Esophagus muscularis mucosa (tissue), 4 donors: ENCODE measurements around the gene MDM1.

DNA sequence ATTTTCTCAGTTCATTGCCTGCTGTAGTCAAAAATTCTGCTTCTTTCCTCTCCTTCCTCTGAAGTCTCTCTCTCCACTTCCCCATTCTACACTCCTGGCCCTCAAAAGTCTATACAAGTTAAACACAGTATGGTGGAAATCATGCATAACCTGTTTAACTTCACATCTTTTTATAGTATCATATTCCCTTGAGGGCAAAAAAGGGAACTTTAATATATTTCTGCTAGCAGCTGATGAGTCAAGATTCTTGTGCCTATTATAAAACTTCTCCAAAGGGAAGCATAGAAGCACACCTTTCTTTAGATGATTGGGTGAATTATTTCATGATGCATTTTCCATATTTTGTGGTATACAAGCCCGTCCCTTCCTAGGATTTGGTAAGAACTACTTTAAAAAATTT, 16.6 kb downstream of the GRIP1 start:
- PRO-cap = no peak
- RAMPAGE, long total RNA, 4 experiments = no peak in any of the 4 experiments

DNA sequence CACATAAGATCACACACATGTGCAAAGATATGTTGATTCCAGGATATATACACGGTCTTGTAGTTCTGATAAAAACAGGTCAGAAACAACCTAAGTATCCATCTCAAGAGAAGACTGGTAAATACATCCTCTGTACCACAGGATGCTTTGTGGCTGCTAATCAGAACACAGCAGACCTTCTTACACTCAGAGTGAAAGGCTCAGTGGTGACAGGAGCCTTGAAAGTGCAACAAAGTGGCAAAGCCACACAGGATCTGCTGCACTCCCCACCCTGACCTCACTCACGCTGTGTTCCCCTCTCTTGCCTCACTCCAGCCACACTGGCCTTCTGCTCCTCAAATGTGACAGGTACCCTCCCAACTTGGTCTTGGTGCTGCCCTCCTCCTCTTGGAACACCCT, 98.1 kb upstream of the GRIP1 start:
- PRO-cap = no peak
- RAMPAGE, long total RNA, 4 experiments = no peak in any of the 4 experiments

- PRO-cap = no peak
- RAMPAGE, long total RNA, 4 experiments = no peak in any of the 4 experiments
Measured at GRCh38 chr12:66909223-66909613, 230.3 kb upstream of the GRIP1 start.

DNA sequence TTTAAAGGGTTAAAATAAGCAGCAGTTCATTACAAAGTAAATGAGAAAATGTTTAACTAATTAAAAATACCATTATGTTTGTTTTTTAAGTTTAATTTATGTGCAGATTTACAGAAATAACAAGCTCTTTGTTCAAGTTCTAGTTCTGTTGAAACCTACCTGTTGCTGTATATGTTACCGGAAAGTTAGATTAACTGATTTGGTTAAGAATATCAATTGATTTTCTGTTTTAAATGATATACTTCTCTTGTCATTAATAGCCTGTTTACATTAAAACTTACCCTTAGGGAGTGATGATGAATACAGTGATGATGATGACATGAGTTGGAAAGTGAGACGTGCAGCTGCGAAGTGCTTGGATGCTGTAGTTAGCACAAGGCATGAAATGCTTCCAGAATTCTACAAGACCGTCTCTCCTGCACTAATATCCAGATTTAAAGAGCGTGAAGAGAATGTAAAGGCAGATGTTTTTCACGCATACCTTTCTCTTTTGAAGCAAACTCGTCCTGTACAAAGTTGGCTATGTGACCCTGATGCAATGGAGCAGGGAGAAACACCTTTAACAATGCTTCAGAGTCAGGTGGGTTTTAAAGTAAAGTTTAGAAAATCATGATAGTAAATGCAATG, 33.0 kb downstream of the CAND1 start:
- PRO-cap = no peak
- RAMPAGE, long total RNA, 4 experiments = no peak in any of the 4 experiments

- PRO-cap = no peak
- RAMPAGE, long total RNA, 4 experiments = no peak in any of the 4 experiments
Measured at GRCh38 chr12:67792098-67792448, 143.5 kb downstream of the DYRK2 start.

DNA sequence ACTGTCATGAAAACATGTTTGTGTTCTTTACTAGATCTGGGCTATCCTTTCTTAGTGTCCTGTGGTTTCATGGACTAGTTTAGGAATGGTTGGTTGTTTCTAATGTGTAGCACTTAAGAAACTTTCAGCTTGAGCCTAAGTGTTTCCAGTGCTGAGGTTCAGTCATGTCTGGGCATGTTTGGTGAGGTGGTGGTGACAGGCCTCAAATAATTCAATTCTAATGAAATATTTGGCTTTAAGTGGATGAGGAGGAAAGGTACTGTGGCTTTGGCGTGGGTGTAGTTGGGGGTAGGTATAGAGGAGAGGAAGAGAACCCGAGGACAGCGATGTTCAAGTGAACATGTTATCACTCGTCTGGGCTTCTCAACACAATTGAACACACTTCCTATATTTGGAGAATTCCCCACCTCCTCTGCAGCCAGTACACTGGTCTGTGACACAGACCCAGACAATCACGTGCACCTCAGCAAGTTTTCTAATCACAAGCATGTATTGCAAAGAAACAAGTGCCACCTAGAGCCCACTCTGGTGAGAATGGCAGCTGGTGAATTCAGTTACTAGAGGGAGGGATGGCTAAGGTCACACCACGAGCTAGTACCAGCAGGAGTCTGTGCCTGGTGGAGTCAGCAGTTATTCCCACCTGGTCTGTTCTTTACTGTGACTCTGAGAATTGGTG, 117.3 kb downstream of the IFNG start:
- PRO-cap = no peak
- RAMPAGE, long total RNA, 4 experiments = no peak in any of the 4 experiments

DNA sequence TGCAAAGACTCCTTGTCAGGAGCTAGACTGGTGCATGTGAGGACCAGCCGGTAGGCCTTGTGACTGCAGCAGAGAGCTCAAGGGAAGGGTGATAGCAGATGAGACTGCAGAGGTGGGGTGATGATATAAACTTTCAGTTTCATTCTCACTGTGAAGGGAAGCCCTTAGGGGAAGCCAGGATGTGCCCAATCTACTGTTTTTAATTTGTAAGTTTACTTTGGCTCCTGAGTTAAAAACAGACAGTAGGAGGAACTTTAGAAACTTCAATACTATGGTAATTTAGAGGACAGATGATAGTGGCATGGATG, 12.4 kb downstream of the IL22 start:
- PRO-cap = no peak
- RAMPAGE, long total RNA, 4 experiments = no peak in any of the 4 experiments

- PRO-cap = bidirectional peak, plus-strand start at chr12:68332632, minus-strand start at chr12:68332362
- RAMPAGE, long total RNA, 4 experiments = start-site peak on the minus strand in 3 of 4 experiments, at chr12:68332267-68332365 at its widest, 86 to 149 reads per replicate
Measured at GRCh38 chr12:68331944-68332740, at the start of gene MDM1. TSS of gene MDM1 (minus strand) at chr12:68332362.

DNA sequence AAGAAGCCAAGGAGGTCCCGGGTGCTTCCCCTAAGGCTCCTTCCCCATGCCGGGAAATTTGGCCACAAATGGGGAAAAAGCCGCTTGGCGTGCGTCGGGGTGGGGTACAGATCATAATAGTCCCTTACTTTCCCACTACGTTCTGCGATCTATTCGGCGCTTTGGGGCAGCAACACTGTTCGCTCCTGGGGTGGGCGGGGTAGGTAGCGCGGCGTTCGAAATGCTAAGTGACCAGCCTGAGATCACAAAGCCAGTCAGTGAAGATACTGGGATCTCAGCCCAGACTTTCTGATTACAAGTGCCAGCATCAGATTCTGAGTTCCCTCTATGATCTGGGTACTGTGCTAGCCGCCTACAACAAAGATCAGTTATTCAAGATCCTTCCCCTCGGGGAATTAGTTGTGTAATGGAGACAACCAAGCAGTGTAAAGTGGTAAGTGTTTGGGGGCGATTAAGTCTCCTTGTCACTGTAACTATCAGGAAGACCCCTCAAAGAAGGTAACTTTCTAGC, 436 bp downstream of the NUP107 start:
- PRO-cap = no peak
- RAMPAGE, long total RNA, 4 experiments = no peak in any of the 4 experiments

GRCh38 chr12:68772574-68773331, 26.8 kb downstream of the SLC35E3 start:
- PRO-cap = no peak
- RAMPAGE, long total RNA, 4 experiments = no peak in any of the 4 experiments

GRCh38 chr12:68787133-68787849, 20.7 kb upstream of the MDM2 start:
- PRO-cap = bidirectional peak, plus-strand start at chr12:68787704, minus-strand start at chr12:68787437
- RAMPAGE, long total RNA, 4 experiments = no peak in any of the 4 experiments

- PRO-cap = no peak
- RAMPAGE, long total RNA, 4 experiments = no peak in any of the 4 experiments
Measured at GRCh38 chr12:68890580-68891360, 42.2 kb downstream of the CPM start.

- PRO-cap = unidirectional peak, plus-strand start at chr12:68952059
- RAMPAGE, long total RNA, 4 experiments = no peak in any of the 4 experiments
Measured at GRCh38 chr12:68951550-68952290, 18.7 kb upstream of the CPM start.

- PRO-cap = no peak
- RAMPAGE, long total RNA, 4 experiments = no peak in any of the 4 experiments
Measured at GRCh38 chr12:69102935-69103450, 136.4 kb upstream of the CPSF6 start.

DNA sequence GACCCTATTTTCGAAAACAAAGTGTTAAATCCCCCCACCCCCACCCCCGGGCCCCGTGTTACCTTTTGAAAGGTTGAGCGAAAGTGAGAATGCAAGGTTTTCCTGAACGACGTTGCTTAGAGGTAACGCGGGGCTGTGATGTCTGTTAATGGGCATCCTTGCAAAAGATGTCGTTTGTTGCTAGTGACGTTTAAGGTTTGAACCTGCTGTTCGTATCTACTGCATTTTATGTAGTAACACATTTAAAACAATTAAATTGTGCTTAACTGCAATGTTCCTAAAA, 1.2 kb downstream of the CPSF6 start:
- PRO-cap = no peak
- RAMPAGE, long total RNA, 4 experiments = no peak in any of the 4 experiments

- PRO-cap = no peak
- RAMPAGE, long total RNA, 4 experiments = no peak in any of the 4 experiments
Measured at GRCh38 chr12:69250968-69251616, 11.7 kb downstream of the CPSF6 start.

GRCh38 chr12:69275762-69276202, 36.4 kb downstream of the CPSF6 start:
- PRO-cap = no peak
- RAMPAGE, long total RNA, 4 experiments = no peak in any of the 4 experiments

GRCh38 chr12:69330518-69331683, 17.3 kb upstream of the LYZ start:
- PRO-cap = unidirectional peak, minus-strand start at chr12:69331173
- RAMPAGE, long total RNA, 4 experiments = no peak in any of the 4 experiments

DNA sequence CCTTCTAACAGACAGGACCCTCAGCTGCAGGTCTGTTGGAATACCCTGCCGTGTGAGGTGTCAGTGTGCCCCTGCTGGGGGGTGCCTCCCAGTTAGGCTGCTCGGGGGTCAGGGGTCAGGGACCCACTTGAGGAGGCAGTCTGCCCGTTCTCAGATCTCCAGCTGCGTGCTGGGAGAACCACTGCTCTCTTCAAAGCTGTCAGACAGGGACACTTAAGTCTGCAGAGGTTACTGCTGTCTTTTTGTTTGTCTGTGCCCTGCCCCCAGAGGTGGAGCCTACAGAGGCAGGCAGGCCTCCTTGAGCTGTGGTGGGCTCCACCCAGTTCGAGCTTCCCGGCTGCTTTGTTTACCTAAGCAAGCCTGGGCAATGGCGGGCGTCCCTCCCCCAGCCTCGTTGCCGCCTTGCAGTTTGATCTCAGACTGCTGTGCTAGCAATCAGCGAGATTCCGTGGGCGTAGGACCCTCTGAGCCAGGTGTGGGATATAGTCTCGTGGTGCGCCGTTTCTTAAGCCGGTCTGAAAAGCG, 40.0 kb downstream of the RAB3IP start:
- PRO-cap = no peak
- RAMPAGE, long total RNA, 4 experiments = no peak in any of the 4 experiments

DNA sequence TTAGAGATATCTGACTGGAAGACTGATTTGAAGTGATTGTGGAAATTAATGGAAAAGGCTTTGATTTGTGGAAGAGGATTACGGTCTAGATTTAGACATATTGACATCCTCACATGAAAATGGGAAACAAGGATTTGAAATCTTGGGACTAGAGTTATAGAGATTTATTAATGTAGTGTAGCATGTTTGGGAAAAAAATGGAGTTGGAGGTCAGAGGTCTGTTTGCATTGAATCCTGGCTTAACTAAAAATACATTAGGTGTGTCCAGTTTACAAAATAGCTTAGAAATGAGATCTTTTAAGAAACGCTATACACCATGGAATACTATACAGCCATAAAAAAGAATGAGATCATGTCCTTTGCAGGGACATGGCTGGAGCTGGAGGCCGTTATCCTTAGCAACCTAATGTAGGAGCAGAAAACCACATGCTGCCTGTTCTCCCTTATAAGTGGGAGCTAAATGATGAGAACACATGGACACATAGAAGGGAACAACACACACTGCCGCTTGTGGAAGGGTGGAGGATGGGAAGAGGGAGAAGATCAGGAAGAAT, 14.2 kb upstream of the MYRFL start:
- PRO-cap = no peak
- RAMPAGE, long total RNA, 4 experiments = no peak in any of the 4 experiments